ENCODE data around the gene OBP2A.

DNA sequence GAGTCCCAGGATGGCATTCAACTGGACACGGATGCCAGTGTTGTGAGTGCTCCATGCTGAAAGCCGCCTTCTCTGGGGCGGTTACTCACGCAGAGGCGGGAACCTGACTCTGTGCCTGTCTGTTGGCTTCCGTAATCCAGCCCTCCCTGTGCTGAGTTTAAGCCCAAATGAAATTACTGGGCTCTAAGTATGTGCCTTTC, 20.2 kb downstream of the COL5A1 start:
- PRO-cap, 2 experiments: no peak in any of the 2 experiments

DNA sequence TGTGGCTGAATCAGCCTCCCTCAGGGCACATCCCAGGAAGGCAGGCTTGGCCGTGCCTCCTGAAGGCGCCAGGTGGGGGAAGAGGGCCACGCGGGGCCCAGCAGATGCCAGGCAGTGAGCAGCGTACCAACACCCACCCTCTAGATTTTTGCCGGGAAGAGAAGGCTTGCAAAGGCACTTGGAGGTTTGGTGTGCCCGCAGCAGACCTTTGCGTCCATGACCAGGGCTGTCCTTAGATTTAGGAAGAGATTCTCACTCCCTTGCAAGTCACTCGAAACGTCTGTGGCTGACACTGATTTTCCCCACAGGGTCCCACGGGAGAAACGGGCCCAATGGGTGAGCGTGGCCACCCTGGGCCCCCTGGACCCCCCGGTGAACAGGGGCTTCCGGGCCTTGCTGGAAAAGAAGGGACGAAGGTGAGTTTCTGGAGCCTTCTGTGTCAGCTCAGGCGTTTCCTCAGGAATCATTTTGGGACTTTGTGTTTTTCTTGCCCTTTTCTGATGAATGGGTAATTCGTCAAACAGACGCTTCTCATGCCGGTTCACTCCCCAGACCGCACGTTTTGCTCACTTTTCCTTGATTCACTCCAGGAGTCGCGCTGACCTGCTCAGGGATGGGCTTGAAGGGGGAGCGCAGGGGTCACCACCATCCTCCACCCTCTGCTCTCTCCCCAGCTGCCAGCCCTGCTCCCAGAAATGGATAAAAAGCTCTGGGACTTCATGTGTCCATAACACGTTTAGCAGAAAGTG, 77.9 kb upstream of the FCN2 start:
- PRO-cap, 2 experiments: no peak in any of the 2 experiments

DNA sequence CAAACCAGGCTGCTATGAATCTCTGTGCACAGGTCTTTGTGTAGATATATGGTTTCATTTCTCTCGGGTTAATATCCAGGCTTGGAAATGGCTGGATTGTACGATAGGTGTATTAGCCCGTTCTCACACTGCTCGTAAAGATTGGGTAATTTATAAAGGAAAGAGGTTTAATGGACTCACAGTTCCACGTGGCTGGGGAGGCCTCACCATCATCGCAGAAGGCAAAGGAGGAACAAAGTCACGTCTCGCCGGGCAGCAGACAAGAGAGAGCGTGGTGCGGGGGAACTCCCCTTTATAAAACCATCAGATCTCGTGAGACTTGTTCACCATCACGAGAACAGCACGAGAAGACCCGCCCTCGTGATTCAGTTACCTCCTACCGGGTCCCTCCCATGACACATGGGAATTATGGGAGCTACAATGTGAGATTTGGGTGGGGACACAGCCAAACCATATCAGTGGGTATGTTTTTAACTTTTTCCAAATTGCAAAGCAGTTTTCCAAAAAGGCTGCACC, 8.2 kb upstream of the FCN2 start:
- PRO-cap, 2 experiments: no peak in any of the 2 experiments

DNA sequence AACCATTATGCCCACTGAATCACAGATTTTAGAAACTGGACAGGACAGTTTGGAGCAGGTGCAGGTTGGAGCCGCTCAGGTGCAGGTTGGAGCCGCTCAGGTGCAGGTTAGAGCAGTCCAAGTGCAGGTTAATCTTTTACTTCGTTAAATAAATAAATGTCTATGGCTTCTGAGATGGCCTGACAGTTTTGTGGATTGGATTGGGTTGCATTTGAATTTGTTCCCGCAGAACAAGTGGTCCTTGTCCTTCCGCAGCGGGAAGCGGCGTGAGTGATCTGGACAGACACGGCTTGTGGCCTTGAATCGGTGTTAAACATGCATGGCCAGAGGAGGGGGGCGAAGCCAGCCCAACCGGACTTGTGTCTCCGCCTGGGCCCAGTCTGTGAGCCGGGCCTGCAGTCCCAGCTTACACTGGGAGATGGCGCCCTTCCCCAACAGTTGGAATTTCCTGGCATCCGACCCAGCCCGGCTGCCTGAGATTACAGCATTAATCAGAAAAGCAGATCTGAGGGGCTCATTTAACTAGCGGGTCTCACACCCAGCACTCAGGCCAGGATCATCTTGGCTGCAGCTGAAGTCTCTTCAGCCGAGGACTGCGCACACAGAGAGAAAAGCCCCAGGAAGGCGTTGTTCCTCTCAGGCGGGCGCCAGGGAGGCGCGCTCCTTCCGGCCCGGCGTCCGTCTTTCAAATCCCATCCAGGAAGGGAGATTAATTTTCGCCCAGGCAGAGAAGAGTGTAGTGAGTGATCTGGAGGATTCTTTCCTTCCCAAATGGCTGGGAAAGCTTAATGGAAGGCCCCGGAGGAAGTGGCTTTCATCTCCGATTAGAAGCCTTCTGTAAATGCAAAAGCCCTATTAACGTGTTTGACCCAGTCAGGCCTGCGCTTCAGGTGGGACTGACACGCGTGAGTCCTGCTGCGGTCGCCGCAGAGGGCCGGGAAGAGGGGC, 1.4 kb upstream of the OLFM1 start:
- PRO-cap, 2 experiments: no peak in any of the 2 experiments

DNA sequence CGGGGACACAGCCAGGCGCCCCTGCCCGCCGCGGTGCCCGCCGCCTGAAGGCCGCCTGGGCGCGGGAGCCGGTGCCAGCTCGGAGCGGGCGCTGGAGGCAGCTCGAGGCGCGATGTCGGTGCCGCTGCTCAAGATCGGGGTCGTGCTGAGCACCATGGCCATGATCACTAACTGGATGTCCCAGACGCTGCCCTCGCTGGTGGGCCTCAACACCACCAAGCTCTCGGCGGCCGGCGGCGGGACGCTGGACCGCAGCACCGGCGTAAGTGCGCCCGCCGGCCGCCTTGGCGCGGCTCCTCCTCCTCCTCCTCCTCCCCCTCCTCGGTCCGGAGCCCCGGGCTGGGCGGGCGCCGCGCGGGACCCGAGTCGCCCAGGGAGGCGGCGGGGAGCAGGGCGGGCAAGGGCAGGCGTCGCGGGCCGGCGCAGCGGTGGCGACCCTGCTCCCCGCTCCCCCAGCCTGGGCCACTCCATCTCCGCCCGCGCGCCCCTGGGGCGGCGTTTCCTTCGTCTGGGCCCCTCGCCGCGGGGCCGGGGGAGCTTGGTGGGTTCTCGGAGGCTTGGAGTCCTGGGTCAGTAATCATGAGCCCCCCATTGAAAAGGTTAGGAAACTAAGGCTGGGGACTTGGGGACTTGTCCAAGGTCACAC, 533 bp downstream of the OLFM1 start:
- PRO-cap, 2 experiments: peak in 1 of 2 experiments; most common plus-strand start position 366 of the sequence (in 1); most common minus-strand start position 236 of the sequence (in 1)

DNA sequence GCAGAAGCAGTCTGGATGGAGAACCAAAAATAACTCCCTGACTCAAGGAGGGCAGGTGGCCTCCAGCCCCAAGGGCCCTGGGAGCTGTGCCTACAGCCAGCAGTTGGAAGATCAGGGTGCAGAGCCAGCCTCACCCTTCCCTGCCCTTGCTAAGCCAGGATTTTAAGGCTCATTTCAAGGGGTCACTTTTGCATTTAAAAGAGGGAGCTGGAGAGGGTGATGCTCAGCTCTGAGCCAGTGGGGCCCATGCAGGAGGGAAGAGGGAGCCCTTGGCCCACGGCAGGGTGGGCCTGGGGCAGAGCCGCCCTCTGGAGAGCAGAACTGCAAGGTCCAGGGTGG, 15.8 kb downstream of the OLFM1 start:
- PRO-cap, 2 experiments: peak in 1 of 2 experiments; most common plus-strand start position 99 of the sequence (in 1)

DNA sequence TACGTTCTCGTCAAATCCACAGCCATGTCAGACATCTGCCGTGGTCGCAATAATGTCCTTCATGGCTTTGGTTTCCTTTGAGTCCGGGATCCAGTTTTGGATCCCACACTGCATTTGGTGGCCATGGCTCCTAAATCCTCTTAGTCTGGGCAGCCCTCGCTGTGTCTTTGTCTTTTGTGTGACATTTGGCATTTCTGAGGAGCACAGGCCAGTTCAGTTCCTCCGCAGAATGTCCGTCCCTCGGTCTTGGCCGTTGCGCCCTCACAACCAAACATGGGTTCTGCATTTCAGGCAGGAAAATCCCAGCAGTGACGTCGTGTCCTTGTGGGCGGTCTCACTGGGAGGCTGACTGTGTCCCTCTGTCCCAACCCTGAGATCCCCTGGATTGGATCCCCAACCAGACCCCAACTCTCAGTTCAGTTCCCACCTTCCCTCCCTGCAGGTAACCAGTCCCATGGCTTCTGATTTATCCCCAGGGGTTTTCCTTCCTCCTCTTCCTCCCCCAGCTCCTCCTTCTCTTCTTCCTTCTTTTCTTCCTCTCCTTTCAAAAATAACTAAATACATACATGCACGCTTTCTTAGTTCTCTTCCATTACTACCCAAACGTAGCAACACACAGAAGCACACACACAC, 172.8 kb upstream of the PPP1R26 start:
- PRO-cap, 2 experiments: no peak in any of the 2 experiments

DNA sequence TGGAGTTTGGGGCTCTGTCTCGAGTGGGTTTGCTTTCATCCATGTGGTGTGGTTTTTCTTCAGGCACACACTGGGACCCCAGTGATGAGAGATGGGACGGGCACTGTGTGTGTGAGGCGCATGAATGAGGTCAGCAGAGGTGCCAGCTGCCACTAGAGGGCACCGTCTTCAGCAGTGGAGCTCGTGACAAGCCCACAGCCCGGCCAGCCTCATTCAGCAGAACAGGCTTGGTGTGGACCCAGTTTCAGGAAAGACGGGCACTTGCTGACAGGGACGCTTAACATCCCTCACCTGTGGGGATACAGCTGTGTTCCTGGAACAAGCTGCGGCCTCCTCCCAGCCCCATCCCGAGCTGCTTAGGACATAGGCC, 4.2 kb downstream of the MRPS2 start:
- PRO-cap, 2 experiments: no peak in any of the 2 experiments

DNA sequence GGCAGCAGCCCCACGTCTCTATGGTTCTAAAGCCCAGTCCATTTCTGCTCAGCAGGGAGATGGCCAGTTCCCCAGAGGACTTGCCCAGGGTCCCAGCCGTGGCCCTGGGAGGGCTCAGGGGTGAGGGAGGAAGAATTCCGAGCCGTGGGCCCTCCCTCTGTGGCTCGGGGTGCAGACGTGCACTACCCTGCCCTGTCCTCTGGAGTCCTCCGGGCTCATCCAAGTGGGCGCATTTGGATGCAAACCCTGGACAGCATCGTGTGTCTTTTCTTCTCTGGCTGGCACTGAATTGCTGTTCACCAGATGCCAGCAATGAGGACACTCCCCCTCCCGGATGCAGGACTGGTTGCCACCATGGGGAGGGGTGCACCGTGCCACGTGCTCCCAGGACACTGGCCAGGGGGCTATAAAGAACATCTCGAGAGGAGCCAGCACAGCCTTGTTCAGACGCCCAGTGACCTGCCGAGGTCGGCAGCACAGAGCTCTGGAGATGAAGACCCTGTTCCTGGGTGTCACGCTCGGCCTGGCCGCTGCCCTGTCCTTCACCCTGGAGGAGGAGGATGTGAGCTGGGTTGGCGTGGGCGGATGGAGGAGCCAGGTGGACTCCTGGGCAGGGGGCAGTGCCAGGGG, at the start of gene OBP2A:
TSS of gene OBP2A (plus strand) at position 436 of the 630 bp plus-strand sequence.
- PRO-cap, 2 experiments: no peak in any of the 2 experiments

DNA sequence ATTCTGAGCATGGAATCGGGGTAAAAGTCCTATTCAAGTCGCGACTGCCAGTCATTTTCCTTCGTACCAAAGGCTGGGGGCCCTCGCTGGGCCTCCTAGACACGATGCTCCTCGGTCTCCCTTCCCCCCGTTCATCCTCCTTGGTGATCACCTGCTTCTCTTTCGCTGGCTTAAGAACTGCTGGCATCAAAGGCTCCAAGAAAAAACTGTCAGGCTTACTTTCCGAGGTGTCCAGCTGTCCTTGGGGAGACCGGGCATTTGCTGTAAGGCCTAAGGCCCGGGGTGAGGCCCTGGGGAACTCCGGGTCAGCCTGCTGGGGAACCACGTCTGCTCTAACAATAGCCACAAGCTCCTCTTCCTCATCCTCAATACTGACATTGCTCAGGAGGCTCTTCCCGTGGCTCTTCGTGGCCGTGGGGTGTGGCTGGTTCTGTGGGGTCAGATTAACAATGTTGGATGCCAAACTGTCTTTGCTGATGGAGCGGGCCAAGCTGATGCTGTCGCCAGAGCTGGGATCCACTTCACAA, 84.6 kb downstream of the CAMSAP1 start:
- PRO-cap, 2 experiments: no peak in any of the 2 experiments

- PRO-cap, 2 experiments: no peak in any of the 2 experiments
Observed at GRCh38 chr9:135857107-135857742, 50.1 kb downstream of the CAMSAP1 start.

GRCh38 chr9:135919538-135920395, 12.4 kb upstream of the CAMSAP1 start:
- PRO-cap, 2 experiments: no peak in any of the 2 experiments

- PRO-cap, 2 experiments: no peak in any of the 2 experiments
Observed at GRCh38 chr9:135926668-135927449, 19.5 kb upstream of the CAMSAP1 start.

DNA sequence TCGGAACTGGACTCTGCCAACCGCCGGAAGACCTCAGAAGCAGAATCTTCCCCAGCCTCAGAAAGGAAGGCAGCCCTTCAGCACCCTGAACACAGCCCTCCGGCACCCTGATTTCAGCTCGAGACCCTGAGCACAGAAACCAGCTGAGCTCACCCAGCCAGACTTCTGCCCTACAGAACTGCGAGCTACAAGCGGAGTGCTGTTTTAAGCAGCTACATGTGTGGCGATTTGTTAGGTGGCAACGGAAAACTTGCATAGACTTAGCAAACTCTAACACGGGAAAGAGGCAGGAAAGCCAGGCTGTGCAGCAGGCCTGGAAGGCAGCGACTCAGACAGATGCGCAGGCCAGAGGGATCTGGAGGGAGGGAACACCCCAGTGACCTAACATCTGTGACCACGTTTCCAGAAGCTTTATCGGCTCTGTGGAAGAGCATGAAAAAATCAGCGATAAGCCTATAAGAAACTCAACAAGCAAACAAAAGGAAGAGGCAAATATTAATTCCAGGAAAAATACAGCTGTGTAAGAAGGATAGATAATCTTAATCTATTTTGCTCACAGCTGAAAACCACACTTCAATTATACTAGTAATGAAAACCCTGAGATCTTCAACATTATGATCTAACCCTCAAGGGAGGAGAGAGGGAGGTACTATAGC, 11.0 kb downstream of the UBAC1 start:
- PRO-cap, 2 experiments: no peak in any of the 2 experiments

GRCh38 chr9:136115732-136116037, 3.0 kb downstream of the TMEM250 start:
- PRO-cap, 2 experiments: no peak in any of the 2 experiments

GRCh38 chr9:136245903-136246431, 355 bp upstream of the QSOX2 start:
- PRO-cap, 2 experiments: peak in 1 of 2 experiments; most common plus-strand start chr9:136246090 (in 1)

- PRO-cap, 2 experiments: no peak in any of the 2 experiments
Observed at GRCh38 chr9:136291151-136291827, 12.6 kb downstream of the CCDC187 start.

- PRO-cap, 2 experiments: no peak in any of the 2 experiments
Observed at GRCh38 chr9:136328025-136328247, 597 bp downstream of the GPSM1 start.

- PRO-cap, 2 experiments: no peak in any of the 2 experiments
Observed at GRCh38 chr9:136331234-136331789, 4.0 kb downstream of the GPSM1 start.

GRCh38 chr9:136340509-136341074, 13.3 kb downstream of the GPSM1 start:
- PRO-cap, 2 experiments: no peak in any of the 2 experiments